Cardiac muscle cell (in vitro differentiated cells and primary cell): ENCODE measurements around a stretch of chr4.

DNA sequence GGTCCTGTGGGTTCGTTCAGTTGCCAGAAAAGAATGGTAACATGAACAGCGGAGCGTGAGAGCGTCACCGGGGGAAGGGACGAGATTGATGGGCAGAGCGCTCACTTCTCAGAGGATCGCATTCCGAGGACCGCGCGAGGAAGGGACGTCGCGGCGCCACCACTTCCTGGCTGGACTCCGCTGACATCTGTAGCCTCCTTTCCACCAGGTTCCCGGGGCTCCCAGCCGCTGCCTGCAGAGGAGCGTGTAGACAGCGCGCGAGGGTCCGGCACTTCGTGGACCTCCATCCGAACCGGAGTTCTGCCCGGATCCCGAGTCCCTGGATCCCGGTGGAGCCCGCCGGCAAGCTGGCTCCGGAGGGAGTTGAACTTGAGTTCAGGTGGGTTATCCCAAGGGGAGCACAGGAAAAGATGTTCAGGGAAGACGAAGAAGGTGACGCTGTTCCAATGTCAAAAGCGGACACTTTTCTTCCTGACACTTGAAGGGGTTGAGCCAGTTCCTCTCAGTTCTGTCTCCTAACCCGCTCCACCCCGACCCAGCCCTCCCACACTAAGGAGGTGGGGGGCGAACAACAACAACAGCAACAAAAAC, 503 bp downstream of the GALNTL6 start:
- RAMPAGE, long total RNA = no peak
- RRBS = 3% methylated on average over 7 of the region's 39 CpGs

DNA sequence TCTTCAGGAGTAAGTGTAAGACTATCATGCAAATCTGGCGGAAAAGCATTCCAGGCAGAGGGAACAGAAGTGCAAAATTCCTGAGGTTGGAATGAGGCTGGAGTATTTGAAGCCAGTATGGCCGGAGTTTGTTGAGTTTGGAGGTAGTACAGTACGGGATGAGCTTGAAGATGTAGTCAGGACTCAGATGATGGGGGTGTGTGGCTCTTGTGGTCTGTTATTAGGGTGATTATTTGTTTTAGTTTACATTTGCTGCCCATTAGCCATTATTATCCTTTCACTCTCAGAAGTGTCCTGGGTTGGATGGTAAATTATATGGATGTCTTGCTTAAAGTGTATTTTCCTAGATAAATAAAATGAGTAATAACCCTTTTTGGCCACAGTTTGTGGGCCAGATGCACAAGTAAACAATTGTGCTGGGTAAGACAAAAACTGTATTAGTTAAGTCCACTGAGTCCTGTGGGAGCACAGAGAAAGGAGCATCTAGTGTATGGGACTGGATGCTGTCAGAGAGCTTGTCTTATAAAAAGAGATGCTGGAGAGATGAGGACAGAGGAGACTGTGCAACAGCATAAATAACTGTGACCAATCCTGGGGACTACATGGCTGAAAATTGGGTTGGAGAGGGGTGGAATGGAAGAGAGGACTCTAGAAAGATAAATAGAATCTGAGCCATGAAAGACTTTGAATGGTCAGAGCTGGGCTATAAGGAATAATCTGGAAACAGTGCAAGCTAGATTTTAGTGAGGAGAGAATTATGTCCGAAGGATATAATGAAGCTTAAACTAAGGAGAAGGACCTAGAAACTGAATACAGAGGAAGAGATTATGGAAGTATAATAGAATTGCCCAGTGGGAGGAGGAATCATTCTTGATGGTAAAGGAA, 7.8 kb downstream of the GALNT7 start:
- RAMPAGE, long total RNA = no peak
- RRBS = no CpG with 5 or more reads among the region's 4 CpGs

- RAMPAGE, long total RNA = no peak
- RRBS = no CpG with 5 or more reads among the region's 5 CpGs
These were observed 8.7 kb downstream of the GALNT7 start for GRCh38 chr4:173177208-173177776.

DNA sequence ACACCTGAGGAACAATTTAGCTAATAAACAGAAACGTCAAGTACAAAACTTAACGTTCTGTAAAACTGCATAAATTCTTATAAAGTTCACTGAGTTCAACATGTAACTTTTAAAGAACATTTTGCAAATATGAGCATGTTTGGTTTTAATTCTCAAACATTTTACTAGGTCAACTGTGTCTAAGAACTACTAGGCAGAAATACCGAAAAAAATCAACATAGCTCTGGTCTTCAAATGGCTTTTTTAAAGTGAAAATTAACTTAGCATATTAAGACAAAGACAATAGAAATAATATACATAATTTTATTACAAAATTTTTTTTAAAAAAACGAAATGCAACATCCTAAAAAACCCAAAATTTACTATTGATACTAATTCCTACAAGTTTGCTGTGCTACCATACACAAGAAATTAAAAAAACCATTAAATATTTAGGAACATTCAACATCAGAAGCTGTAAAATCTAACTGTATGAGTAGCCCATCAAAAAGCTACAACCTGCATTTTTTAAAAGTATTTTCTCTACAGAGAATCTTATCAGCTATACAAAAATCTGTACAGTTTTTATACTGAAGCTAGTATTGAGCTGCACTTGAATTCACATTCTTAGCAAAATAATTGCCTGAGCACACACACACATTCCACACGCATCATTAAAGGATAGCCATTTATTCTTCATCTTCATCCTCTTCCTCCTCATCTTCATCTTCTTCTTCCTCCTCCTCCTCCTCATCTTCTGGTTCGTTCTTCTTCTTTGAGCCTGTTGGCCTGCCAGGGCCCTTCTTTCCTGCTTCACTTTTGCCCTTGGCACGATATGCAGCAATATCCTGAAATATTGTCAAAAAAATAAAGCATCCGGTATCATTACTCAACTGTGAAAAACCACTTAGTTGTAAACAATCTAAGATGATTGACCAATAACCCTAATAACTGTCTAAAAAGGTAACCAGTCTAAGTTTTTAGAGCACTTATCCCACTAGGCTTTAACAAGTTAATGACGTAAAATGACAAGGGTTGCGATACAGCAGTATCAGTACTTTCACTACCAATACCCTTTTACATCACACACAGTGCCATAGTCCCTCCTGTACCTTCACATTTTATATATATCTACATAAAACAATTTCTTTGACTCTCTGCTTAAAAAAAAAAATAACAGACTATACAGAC, 2.4 kb downstream of the HMGB2 start:
- RAMPAGE, long total RNA = no peak
- RRBS = no CpG with 5 or more reads among the region's 10 CpGs

GRCh38 chr4:173523072-173523448, 7.0 kb downstream of the HAND2 start:
- RAMPAGE, long total RNA = no peak
- RRBS = no CpG with 5 or more reads among the region's 13 CpGs

DNA sequence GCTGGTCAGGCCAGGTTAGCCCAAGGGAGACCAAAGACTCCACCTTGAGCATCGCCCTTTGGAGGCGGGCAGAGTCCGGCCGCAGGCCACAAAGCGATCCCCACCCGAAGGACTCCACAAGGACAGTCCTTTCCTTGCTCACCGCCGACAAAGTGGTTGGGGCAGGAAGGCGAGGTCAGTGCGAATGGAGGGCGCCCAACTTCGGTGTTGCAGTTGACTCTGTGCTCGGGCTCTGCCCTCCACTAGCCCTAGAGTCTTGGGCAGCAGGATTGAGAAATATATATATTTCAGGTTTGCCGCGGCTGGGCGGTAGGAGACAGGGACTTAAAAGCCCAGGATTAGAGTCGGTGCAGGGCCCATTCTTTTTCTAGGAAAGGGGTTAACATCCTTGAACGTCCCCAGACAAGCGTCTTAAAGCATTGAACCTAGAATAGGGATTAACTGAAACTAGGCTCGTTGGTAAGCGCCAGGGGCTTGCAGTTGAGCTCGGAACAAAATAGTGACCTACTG, 1.6 kb upstream of the HAND2 start:
- RAMPAGE, long total RNA = no peak
- RRBS = no CpG with 5 or more reads among the region's 22 CpGs

- RAMPAGE, long total RNA = no peak
- RRBS = no CpG with 5 or more reads among the region's 6 CpGs
These were observed 4.1 kb upstream of the HAND2 start for GRCh38 chr4:173533668-173534968.

DNA sequence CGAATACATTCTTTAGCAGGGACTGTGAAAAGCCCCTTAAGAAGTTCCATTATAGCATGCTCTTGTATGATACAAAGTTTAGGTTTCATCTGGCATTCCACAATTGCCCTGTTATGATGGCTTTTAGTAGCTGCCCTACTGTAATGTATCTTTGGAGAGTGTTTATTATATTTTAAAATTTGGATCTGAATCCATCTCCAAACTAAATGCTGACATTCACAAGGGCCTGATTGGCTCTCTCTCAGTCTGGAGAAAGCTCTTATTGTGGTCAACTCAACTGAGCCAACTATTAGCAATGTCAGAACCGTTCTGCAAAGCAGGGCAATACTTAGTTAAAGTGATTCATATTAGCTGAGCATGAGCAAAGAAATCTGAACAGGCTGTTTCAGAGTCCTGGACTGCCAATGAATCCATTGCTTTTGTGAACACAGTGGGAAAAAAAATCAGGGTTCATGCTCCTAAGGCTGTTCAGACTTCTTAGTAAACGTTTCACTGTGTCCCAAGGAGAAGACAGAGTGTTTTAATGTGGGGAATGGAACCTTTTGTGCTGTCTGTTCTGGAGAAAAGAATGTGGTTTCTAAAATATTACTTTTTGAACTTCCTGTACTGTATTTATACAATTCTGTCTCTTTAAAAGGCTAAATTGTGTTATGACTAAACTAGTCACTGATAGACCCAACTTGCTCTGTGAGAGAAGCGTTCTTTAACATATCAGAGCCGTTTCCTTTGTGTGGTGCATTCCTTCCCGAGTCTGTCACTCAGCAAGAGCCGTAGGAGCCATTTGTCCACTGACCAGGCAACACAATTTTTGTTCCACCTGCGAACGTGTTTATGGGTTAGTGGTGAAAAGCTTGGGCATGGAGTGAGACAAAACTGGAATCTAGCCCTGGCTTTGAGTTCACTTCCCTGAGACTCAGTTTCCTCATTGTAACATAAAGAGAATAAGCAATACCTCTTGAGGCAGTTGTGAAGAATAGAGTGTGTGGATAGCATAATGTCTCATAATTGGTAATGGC, 366.1 kb downstream of the FBXO8 start:
- RAMPAGE, long total RNA = no peak
- RRBS = no CpG with 5 or more reads among the region's 9 CpGs

DNA sequence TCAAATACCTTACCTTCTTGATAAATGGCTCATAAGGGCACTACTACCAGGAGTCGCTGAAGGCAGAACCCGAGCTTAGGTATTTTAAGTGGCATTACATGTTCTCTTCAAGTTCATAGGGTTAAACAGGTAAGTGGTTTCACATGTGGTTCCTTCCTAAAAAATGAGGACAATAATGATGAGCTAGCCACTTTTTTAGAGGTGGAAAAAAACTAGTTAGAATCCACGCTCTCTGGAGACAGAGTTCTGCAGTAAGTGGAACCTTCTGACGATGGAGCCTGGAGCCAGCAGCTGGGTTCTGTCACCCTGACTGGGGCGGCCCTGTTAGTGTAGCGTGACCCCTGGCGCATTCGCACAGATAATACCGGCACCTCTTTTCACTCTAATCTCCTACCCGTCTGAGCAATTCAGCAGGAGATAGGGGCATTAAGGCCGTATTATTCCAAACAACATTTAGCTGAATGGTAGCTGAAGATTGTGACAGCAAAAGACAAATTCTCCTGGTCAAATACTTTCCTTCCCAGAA, 292.7 kb downstream of the FBXO8 start:
- RAMPAGE, long total RNA = no peak
- RRBS = no CpG with 5 or more reads among the region's 11 CpGs

- RAMPAGE, long total RNA = no peak
- RRBS = no CpG with 5 or more reads among the region's 2 CpGs
These were observed 130.8 kb downstream of the FBXO8 start for GRCh38 chr4:174152546-174153191.

GRCh38 chr4:174314646-174315269, 31.0 kb downstream of the CEP44 start:
- RAMPAGE, long total RNA = no peak
- RRBS = no CpG with 5 or more reads among the region's 4 CpGs

- RAMPAGE, long total RNA = no peak
- RRBS = no CpG with 5 or more reads among the region's 2 CpGs
These were observed 60.6 kb downstream of the HPGD start for GRCh38 chr4:174461758-174462085.

DNA sequence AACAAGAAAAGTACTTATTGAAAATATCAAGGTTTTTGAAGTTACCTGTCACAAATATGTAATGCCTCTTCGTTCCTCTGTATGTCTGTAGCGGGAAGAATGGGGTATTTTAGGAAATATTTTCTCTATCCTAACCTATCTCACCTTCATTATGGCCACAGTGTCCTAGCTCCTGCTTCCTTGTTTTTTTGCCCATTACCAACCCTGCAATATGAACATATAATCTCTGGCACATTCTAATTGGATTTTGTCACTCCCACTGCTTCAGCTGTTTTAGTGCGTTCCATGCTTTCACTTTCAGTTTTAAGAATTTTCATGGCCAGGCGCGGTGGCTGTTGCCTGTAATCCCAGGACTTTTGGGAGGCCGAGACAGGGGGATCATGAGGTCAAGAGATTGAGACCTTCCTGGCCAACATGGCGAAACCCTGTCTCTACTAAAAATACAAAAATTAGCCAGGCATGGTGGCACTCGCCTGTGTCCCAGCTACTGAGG, 41.0 kb downstream of the GPM6A start:
- RAMPAGE, long total RNA = no peak
- RRBS = no CpG with 5 or more reads among the region's 8 CpGs

- RAMPAGE, long total RNA = no peak
- RRBS = no CpG with 5 or more reads among the region's 8 CpGs
These were observed 31.6 kb downstream of the ASB5 start for GRCh38 chr4:176237306-176237926.

DNA sequence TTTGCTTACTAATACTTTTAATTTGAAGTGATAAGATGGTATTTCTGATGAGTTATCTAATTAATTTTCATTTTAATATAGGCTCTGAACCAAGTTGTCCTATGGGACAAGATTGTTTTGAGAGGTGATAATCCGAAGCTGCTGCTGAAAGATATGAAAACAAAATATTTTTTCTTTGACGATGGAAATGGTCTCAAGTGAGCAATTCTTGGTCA, 7.2 kb downstream of the SPCS3 start:
- RAMPAGE, long total RNA = no peak
- RRBS = no CpG with 5 or more reads among the region's 2 CpGs

DNA sequence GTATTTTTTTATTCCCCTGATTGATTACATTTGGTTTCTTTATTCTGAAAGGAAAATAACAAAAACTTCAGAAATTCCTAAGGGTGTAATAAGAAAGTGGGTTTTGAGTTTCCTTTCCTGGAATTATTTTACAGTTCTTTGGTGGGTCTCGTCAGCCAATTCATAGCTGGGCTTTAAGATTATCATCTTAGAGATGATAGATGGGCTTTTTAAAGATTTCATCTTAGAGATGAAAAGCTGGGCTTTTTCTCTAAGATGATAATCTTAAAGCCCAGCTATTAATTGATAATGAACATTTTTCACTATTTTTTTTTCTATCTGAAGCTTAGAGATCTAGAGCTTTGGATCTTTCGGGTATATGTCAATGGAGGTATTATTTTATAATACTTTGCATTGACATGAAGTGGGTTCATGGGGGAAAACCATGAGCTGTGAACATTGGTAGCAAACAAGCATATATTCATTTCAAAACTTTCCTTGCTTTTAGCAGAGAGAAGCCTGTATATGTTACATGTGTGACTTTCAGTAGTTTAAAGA, 11.2 kb downstream of the SPCS3 start:
- RAMPAGE, long total RNA = no peak
- RRBS = no CpG with 5 or more reads among the region's 2 CpGs

DNA sequence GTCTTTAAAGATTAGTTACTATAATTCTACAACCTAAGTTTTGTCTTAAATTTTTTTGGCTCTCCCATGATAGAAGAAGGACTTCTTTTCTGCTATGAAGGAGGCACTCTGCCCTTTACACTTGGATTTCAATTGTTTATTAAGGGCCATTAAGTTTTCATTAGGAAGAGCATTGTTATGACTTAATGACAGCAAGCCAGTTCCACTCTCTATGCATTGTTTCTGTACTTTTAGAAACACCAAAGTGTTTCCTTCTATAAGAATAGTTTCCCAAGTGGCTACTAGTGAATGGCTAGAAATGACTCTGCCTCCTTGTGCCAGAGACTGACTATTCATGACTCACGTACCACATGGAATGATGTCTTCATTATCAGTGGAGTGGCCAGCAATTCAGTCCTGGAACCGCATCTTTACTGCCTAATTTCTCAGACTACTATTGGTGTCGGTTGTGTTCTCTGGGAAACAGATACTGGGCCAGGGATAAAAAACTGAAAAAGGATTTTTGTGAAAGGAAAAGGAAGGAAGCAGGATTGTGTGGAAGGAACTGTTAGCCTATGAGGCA, 218.4 kb downstream of the SPCS3 start:
- RAMPAGE, long total RNA = no peak
- RRBS = no CpG with 5 or more reads among the region's 3 CpGs

- RAMPAGE, long total RNA = no peak
- RRBS = no CpG with 5 or more reads among the region's 7 CpGs
These were observed 3.8 kb downstream of the VEGFC start for GRCh38 chr4:176788872-176789357.

GRCh38 chr4:176789912-176790404, 2.8 kb downstream of the VEGFC start:
- RAMPAGE, long total RNA = no peak
- RRBS = no CpG with 5 or more reads among the region's 2 CpGs

DNA sequence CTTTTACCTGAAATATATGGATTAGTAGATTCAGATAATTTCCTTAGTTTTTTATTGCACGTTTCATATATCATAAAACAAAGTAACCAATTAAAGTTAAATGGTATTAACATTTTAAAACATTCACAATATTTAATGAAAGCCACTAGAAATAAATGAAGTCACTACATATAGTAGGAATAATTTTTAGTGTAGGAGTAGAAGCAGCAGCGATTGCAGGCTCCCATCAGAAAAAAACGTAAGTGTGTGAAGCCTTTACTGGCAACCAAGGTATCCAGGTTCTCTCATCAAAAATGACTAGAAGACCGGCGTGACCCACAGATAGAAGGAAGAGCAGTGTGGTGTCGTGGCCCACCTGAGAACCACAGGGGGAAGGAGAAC, 936.3 kb upstream of the AGA start:
- RAMPAGE, long total RNA = no peak
- RRBS = no CpG with 5 or more reads among the region's 6 CpGs